Cardiac fibroblast (primary cell): ENCODE results near the genes RNF113B and DOCK9.

- RRBS = no CpG with 5 or more reads among the region's 14 CpGs
Measured at GRCh38 chr13:97257634-97258504, 35.7 kb downstream of the MBNL2 start.

DNA sequence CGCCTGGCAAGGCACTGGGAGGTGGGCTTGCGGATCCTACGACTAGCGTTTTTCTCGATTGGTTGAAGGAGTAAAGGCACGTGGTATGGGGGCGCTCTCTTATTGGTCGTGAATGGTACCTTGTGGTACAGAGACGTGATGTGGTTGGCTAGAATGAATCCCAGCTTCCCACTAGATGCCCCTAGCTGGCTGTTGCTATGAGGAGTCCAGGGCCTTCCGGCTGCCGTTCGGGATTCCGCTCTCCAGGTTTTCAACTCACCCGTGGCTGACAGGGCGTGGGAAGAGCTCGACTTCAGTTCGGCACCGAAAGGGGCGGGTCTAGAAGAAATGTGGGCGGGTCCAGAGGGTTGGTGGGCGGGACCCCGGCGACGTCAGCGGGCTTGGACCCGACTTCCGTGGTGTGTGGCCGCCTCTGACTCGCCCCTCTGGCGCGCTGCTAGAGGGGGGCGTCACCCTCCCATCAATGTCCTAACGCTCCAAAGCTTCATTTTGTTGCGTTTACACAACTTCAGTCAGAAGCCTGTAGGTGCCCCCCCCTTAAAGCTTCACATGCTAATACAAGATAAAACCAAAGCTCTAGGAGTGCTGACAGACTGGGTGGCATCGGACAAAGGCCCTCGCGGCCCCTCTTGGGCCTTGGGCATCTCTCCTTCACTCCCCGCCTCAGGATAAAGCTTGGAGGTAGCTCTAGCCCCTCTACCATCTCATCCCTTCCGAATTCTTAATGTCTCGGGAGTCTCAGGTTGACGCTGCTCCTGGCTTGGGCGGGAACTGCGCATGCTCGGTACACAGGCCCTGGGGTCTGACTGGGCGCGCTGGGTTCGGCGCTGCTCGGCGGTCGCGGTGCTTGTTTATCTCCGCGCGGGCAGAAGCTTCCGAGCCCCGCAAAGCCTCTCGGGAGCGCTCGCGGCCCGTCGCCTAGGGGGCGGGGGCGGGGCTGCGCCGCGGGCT, 619 bp upstream of the RAP2A start:
- RRBS = no CpG with 5 or more reads among the region's 68 CpGs

DNA sequence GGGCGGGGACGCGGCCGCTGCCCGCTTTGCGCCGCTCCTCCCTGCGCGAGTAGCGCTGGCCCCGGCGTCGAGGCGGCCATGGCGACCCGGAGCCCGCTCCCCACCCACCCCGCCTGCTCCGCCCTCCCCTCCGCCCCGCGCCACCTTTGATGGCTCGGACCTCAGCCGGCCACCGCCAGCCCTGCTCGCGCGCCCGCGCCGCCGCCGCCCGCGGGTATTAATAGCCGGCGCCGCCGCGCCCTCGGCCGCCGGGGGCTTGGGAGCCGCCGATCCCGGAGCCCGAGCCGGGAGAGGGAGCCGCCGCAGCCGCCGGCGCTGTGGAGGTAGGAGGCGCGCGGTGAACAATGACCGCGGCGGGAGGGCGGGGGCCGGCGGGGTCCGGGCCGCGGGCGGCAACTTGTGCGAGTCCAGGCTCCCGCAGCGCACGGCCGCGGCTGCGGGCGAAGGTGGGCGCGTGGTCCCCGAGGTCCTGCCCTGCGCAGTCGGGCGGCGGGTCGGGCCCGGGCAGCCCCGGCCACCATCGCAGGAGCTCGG, 343 bp downstream of the FARP1 start:
- RRBS = under 1% methylated on average over 33 of the region's 86 CpGs

GRCh38 chr13:98177038-98177389, at the start of gene RNF113B:
TSS of gene RNF113B (minus strand) at chr13:98177269.
- RRBS = 96% methylated on average over 4 of the region's 27 CpGs

GRCh38 chr13:98188610-98189105, 11.6 kb upstream of the RNF113B start:
- RRBS = no CpG with 5 or more reads among the region's 13 CpGs

DNA sequence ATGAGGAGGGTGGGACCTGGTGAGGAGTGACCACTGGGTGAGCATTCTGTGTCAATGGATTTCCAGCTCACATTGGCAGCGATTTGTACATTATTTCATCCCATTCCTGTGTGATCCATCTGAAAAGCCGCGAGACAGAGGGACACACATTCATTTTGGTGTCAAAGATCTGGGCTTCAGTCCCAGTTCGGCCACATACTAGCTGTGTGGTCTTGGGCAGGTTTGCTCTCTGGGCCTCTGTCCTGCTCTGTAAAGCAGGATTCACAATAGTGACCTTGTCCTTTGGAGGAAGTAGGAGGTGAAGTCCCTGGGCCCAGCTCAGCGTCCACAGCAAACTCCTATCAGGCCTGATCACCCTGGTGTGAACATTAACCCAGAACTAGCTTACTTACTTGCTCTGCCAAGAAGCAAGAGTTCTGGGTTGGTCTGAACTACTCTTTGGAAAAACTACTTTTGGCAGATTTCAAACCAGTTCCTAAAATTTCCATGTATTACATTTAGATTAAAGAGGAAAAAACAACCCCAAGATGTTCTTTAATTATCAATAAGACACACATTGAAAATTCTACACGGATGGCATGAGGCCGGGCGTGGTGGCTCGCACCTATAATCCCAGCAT, 89.2 kb upstream of the RNF113B start:
- RRBS = no CpG with 5 or more reads among the region's 9 CpGs

- RRBS = no CpG with 5 or more reads among the region's 9 CpGs
Measured at GRCh38 chr13:98315503-98315980, 138.5 kb upstream of the RNF113B start.

DNA sequence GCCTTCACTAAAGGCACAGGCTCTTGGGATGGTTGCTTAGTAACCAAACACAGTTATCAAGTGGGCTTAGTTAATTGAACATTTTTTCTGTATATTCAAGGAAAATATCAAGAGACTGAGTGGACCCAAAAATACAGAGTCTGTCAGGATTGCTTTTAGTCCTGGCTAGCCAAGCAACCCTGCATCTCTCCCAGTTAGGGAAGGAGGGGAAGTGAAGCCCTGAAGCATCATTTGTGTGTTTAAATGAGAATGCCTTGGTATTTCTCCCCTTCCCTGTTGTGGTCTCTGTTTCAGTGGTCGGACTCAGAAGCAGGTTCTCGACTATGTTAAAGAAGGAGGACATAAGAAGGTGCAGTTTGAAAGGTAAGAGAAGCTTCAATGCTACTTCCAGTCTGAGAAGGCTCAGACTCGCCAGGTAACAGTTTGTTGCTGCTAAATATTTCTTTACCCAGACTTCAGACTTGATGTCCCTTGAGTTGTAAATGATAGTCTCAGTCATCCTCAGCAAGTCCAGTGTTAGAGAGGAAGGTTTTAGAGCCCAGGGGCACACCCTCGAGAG, 186.3 kb downstream of the STK24 start:
- RRBS = no CpG with 5 or more reads among the region's 4 CpGs

- RRBS = no CpG with 5 or more reads among the region's 20 CpGs
Measured at GRCh38 chr13:98411418-98412414, 165.2 kb downstream of the STK24 start.

DNA sequence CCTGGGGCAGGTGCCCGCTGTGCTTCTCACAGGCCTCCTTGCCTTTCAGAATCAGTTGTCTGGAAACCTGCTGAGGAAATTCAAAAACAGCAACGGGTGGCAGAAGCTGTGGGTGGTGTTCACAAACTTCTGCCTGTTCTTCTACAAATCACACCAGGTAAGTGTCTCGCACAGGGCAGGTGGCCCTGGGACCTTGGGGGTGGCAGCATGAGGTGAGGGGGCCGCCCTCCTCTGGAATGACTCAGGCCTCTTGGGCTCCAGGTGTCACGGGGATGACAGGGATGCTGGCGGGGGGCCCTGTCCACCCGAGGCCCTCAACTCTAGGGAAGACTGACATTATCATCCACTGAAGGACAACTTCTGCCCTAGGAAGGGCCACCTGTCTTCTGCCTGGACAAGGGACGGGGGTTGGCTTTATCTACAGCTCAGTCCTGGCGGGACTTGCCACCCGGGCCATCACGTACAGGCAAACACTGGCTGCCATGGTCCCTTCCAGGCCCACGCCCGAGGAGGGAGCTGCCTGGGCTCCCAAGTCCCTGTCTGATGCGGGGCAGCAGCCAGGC, 130.8 kb downstream of the STK24 start:
- RRBS = no CpG with 5 or more reads among the region's 14 CpGs

DNA sequence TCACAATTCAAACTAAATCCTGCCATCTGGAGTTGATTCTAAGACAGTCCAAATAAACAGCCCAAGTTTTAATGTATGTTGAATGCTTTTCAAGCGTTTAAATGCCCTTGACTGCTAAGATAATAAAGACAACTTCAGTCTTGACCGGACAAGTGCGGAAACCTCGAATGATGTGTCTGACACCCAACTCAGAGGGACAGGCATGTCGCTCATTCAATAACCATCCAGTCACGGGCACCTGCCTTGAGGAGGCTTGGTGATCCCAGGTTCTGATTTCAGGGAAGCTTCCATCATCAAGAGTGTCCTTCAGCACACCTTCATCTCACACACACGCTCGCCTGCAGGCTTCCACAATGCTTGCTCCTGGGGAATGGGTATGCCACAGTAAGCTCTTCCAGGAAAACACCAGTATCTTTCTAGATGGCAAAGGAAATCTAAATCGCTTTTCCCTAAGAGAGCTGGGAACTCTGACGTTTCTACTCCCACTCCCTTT, 93.0 kb downstream of the STK24 start:
- RRBS = no CpG with 5 or more reads among the region's 10 CpGs

DNA sequence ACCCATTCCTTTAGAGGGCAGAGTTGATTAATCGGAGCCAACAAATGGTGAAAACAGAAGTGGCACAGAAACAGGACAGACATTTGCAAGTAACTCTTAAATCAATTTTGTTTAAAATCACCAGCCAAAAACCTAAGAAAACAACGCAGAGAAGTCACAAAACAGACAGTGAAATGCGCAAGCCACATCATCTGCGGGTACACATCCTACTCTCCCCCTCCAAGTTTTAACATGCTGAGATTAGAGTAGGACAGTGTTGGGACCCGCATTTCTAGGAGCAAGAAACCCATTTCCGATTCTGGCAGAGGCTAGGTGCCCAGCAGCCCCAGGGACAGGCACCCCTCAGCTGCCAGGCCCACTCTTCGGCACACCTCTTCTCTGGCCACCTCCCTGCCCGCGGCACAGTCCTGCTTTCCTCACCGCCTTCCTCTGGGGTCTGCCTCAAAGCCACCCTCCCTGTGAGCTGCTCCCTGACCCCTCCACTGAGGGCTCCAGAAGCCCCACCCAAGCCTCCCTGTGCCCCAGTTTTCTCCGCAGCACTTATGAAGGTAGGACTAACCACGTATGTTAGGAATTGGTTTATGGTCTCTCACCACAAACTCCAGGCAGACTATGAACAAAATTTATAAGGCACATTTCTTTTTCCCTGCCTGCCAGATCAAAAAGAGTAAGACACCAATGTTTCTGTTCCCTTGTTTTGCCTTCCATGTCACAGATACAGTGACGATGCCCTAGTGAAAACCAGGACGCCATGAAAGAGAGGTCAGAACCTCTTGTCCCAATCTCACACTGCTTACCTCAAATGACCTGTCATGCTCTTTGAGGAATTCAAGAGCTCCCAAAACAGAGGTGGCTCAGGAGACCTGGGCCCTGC, 79.9 kb downstream of the STK24 start:
- RRBS = no CpG with 5 or more reads among the region's 14 CpGs

GRCh38 chr13:98516758-98517110, 60.2 kb downstream of the STK24 start:
- RRBS = no CpG with 5 or more reads among the region's 8 CpGs

DNA sequence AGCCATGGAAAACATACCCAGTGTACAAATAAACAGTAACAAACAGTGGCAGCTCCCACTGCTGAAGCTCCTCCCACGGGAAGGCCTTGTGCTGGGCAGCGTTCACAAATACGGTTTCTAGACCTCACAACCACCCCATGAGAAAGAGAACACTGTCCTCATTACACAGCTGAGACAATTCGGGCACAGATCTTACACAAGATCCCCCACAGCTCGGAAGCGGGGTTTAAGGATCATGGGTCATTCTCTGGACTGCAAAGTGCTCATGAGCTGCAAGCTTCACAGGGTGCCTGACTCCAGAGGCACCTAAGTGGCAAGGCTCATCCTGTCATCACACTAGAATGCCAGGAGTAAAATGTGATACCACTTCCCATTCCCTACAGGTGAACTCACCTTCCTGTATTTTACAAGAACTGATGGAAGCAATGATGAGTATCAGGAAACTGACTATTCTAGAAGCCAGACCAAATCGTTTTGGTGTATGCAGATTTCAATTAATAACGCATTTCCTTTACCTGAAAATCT, 41.3 kb downstream of the STK24 start:
- RRBS = no CpG with 5 or more reads among the region's 8 CpGs

DNA sequence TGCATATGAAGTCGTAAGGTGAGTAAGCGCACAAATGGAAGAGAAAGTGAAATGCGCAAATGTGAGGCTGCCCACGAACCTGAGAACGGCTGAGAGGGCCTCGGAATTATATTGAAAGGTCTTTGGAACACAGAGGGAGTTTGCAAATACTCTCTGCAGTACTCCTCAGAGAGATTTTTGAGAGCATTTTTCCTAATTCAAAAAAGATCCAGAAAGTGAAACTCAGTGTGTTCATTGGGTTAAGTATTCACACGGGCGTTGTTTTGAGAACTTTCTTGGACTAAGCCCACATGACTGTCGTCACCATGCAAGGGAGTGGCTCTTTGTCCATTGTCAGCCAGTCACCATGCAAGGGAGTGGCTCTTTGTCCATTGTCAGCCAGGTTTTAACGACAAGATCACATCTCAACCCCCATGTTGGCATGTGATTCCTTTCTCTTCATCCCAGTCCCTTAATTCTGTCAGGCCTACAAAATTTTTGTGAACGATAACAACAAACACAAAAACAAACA, 81.2 kb upstream of the STK24 start:
- RRBS = no CpG with 5 or more reads among the region's 11 CpGs

DNA sequence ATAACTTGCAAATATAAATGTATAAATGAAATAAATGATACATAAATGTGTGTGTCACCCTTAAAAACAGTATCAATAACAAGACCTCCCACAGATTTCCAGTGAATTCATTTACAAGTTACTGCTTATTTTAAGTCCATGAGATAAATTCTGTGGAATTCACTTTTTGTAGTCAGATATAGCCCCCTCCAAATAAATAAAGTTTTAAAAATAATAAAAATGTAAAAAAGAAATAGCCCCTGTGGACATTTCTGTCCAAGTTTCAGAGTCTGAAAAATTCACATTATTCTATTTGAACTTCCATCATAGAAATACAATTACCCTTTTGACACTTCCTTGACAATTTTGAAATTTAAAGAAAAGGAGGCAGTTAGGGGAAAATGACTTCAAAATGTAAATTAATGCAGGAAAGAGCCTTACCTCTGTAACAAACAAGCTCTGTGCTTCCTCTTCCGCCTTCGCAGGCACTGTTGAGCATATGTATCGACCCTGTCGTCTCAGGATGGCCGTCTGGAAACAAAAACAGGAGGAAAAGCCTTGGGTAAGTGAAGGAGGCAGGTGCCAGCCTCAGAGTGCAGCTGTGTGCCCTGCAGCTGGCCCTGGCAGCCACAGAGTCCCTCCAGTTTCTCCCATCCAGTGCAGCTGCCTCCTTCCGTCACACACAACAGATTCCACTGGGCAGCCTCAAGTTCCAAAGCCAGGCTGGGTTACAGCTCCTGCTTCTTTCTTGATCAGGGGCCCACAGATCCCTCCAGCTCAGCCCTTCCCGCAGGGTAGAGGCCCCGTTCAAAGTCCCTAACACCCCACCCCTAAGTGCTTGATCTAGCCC, 47.9 kb downstream of the DOCK9 start:
- RRBS = no CpG with 5 or more reads among the region's 8 CpGs

DNA sequence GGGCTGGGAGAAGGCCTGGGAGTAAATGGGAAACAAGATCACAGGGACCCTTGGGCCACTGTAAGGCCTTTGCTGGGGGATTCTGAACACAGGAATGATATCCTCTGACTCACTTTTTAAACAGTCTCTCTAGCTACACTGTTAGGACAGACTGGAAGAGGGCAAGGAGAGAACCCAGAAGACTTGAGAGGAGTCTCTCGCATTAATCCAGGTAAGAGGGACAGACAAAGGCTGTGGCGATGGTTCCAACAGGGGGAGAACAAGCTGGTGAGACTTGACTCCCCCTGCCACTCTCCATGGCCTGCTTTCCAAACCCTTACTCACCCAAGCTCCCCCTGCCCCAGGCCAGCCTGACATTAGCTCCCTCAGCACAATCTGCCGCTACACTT, 31.8 kb downstream of the DOCK9 start:
- RRBS = no CpG with 5 or more reads among the region's 3 CpGs

GRCh38 chr13:98977639-98978718, at the start of gene DOCK9:
TSS of gene DOCK9 (minus strand) at chr13:98978064.
- RRBS = no CpG with 5 or more reads among the region's 18 CpGs

- RRBS = 68% methylated on average over 1 of the region's 3 CpGs
Measured at GRCh38 chr13:99066825-99067432, 89.1 kb upstream of the DOCK9 start.

GRCh38 chr13:99116811-99117230, 83.8 kb upstream of the UBAC2 start:
- RRBS = no CpG with 5 or more reads among the region's 1 CpG